Cardiac atrium fibroblast (primary cell): ENCODE measurements around the genes DEFB126, FAM110A, C20orf202 and SIRPB1.

- RAMPAGE, long total RNA: no peak
Measured at GRCh38 chr20:142514-142793, at the start of gene DEFB126. TSS of gene DEFB126 (plus strand) at chr20:142590.

- RAMPAGE, long total RNA: no peak
Measured at GRCh38 chr20:327219-327730, 1.9 kb downstream of the SOX12 start.

DNA sequence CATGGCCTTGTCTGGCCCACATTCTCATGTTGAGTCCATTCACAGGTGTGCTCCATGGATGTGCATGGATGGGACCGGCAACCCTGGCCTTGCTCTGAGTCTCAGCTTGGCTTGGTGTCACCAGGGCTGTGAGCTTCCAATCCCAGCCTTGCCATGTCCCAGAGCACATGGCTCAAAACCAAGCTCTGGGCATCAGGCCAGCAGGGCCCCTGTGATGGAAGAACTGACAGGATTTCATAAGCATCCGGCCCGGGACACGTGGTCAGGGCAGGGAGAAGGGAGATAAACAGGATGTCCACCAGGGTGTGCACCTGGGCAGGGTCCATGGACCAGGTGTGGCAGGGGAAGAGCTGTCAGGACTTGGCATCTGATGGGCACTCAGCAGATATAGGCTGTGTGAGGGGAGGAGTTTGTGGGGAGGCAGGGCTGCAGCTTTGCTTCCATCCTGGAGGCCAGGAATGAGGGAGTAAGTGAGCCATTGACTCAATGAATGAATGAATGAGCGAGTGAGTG is 15.5 kb downstream of the NRSN2 start:
- RAMPAGE, long total RNA: no peak

GRCh38 chr20:370268-370661 is 10.3 kb upstream of the TRIB3 start:
- RAMPAGE, long total RNA: no peak

DNA sequence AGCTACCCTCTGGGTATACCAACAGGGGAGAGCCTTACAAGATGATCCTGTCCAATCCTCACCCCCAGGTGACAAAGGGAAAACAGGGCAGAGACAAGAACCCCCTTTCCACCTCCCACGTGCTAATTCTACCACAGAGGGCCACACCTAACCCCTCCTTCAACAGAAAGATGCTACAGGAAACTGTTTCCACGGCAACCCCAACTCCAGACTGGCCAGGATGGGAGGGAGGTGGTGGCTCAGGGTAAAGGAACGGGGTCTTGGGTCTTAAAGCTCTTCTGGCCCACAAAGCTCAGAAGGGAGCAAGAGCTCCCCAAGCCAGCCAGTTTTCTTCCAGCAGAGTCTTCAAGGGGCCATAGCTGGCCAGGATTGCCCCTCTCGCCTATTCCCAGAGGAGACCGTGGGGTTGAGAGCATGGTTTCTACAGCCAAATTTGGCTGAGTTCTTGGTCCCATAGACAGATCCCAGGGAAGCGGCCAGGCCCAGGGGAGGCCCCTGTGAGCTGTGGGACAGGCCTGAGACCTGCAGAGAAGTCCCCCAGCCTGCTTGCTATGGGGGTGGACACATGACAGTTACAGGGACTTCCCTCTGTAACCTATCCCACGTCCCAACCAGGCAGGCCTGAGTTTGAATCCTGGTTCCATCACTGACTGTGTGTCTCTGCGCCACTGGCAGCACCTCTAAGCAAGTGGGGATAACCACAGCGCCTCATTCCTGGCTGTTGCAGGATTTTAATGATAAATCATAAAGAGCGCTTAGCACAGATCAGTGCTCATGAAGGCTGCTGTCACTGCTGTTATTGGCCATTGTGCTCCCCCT is 2.7 kb downstream of the TCF15 start:
- RAMPAGE, long total RNA: no peak

DNA sequence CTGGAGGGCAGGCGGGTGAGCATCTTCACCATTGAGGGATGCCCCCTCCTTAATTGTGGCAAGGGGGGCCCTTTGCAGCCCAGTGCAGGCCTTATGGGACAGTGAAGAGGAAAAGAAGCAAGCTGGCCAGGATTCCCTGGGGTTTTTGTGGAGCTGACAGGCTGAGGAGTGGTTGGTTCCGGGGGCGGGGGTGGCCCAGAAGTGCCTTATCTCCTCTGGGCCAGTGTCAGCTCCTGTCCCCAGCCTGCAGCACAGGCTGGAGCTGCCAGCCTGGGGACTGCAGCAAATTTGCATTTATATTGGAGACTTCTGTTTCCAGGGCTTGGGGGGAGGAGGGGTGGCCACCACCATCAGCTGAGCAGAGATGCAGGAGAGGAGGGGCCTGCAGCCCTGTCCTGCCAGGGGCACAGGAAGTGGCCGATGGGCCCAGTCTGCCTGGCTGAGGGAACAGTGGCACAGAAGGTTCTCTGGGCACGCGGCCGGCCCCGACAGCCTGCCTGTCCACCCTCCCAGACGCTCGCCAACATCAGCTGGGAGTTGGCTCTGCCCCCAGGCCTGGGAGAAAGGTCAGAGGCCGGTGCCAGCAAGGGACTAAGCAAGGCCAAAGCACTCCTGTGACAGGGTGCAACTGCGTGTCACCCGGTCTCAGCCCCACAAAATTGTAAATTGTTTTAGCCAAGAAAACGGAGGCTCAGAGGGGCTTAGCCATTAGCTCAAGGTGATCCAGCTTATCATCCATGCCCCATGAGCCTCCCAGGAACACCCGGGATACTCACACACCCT is 24.3 kb upstream of the SCRT2 start:
- RAMPAGE, long total RNA: no peak

GRCh38 chr20:829557-830068 is 3.9 kb upstream of the FAM110A start:
- RAMPAGE, long total RNA: no peak

- RAMPAGE, long total RNA: no peak
Measured at GRCh38 chr20:833098-834417, at the start of gene FAM110A. TSS of gene FAM110A (plus strand) at chr20:833715.

DNA sequence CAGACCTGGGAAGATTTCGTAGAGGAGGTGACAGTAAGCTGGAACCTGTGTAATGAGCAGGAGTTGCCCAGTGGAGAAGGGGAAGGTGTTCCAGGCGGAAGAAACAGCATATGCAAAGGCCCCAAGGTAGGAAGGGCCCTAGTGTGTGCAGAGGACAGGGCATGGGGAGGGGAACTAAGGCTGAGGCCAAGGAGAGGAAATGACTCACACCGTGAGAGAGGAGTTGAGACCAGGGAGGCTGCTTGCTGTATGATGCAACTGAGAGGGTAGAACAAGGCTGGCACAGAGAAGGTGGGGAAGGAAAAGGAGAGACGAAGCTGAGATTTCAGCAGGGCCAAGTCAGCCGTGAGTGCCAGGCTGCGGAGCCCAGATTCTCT is 34.7 kb downstream of the ANGPT4 start:
- RAMPAGE, long total RNA: no peak

DNA sequence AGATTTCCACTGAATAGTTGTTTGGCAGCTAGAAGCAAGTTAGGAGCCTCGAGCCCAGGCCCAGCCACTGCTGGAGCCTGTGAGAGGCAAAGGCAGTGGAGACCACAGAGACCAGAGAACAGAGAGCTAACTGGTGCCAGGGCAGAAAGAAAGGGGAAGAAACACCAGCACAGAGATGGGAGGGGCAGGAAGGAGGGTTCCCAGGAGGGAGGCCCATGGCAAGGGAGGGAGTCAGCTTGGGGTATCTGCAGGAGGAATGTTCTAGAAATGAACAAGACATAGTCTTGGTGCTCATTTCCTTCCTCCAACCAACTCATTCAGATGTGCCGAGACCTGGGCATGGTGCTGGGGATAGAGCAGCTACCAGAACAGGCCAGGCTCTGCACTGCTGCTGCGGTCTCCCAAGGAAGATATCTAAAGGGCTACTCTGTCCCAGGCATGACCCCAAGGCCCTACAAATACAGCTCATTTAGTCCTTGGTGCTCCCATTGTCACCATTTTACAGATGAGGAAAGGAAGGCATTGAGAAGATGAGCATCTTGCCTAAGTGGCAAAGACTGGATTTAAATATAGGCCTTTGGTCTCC is 10.6 kb downstream of the ANGPT4 start:
- RAMPAGE, long total RNA: no peak

- RAMPAGE, long total RNA: no peak
Measured at GRCh38 chr20:996713-997090, 5.4 kb downstream of the RSPO4 start.

DNA sequence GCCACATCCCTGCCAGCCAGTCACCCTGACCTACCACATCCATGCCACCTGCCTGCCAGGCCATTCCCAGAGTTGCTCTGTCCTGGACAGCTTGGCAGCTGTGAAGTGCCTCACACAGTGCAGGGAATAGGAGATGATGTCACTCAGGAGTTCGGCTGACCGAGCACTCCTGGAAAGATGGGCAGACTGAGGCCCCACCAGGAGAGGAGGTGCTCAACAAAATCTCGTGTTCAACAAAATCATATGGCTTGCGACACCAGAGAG is 12.5 kb upstream of the PSMF1 start:
- RAMPAGE, long total RNA: no peak

DNA sequence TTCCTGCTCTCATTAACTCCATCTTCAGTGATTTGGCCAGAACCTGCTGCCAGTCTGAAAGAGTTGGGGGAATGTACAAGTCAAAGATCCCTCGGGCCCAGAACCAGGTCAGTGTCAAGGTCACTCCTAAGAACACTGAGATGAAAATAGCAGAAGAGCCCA is at the start of gene C20orf202:
C20orf202 (plus strand) TSS at position 9 of the 162 bp plus-strand sequence.
- RAMPAGE, long total RNA: no peak

DNA sequence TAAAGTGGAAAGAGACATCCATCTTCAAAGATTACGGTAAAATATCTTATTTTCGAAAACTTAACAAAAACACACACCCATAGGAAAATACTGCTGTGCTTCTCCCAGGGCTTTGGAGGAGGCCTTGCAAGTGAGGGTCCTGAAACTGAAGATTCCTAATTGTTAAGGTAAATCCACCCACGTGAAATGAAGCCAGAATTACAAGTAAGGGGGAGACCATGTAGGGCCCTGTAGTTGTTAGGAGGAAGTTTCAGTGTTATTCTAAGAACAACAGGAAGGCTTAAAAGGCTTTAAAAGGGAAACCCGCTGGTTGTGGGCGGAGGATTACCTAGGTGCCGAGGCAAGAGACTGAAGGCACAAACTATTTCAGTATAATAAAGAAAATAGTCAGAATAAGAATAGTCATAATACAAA is 10.1 kb upstream of the RAD21L1 start:
- RAMPAGE, long total RNA: no peak

DNA sequence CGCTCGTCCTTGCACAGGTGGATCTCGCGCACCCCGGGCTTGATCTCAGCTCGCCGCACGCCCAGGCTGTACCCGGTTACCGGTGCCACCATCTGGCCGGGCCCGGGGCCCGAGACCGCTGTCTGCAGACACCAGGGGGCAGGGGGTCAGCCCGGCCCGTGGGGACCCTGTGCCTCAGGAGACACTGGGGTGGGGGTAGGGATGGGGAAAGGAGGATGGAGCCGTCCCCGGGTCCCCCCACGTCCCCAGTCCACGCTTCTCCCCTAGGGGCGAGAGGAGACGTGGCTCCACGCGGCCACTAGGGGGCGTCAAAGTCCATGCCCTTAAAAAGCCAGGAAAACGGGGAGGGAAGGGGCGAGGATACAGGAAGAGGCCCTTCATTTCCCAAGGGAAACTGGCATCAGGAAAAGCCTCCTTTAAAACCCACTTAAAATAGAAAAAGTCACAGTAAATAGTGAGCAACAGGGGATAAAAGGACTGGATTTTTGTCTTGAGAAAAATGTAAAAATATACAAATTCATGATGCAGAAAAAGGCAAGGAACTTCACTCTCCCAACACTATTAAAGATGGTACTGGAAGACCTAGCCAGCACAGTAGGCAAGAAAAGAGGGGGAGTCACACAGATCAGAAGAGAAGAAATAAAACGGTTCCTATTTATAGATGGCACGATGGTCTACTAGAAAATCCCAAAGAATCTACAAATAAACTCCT is 15.4 kb downstream of the SDCBP2 start:
- RAMPAGE, long total RNA: no peak

DNA sequence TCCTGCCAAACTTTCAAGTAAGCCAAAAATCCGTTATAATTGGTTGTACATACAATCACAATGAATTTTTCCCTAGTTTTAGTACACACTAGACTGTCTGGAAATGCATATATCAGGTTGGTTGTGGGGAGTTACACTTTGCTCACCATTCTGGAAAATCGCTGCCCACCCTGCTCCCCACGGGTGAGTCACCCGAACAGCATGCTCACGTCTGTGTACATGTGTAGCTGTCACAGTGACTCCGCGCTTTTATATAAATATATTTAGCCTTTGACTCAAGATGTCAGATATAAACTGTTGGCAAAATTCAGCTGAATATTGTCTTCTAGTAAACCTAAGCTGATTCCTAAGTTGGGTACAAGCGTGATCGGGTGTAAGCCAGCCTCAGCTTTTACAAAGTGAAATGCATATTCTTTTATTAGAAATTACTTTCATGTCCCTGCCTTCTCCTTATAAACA is 4.4 kb downstream of the SDCBP2 start:
- RAMPAGE, long total RNA: no peak

DNA sequence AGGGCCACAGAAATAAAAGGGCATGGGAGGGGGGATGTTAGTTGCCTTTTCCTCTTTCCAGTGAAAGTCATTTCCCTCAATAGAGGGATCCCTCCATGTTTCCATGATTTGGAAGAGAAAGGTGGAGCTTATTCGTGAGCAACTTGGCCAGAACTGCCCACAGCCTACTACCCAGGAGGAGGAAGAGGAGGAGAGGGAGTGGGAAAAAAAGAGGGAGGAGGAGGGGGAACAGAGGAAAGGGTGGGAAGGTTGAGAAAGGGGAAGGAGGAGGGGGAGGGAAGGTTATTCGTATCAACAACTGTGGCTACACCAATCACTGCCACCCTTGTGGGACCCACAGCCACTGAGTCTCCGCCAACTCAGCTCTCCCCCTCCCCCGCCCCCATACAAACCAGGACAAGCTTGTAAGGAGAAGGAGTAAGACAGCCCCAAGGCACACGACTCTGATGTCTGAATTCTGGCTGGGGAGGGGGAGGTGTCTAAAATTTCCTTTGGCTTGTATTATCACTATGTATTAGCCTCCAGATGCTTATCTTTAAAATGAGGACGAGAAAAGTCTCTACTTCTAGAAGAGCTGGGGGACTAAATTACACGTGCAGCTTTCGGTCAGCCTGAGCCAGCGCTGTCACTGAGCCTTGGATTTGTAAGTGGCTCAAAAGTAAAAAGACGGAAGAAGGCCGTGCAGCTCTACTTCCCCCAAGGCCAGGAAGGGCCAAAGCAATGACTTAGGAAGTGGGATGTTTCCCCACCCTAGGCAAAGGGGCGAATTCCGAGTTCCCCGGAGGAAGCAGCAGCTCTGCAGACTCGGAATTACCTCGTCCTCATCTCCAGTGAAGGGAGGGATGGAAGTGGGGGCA is 1.1 kb downstream of the FKBP1A start:
- RAMPAGE, long total RNA: no peak

- RAMPAGE, long total RNA: no peak
Measured at GRCh38 chr20:1457938-1458430, 8.7 kb downstream of the NSFL1C start.

DNA sequence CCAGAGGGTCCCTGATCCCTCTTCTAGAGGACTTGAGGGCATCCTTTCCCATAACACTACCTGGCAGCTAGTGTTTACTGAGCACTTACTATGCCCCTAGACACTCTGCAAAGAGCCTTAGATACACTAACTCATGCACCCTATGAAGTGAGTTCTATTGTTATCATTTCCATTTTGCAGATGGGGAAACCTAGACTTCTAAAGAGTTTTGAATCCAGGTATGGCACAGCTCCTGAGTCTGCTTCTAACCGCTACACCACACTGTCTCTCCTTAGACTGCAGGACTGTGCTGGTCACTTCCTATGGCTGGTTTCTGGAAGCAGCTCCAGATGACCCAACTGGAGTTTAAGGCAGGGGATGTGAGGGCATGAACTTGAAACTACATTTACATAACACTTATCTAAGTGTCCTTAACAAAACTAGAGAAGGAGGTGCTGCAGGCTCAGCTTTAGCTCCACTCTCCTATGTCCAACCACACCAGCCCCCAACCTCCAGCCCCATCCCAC is 2.2 kb upstream of the NSFL1C start:
- RAMPAGE, long total RNA: no peak

- RAMPAGE, long total RNA: no peak
Measured at GRCh38 chr20:1619608-1620136, at the start of gene SIRPB1. TSS of gene SIRPB1 (minus strand) at chr20:1620009.